Amniotic epithelial cell (primary cell): ENCODE results near the gene TMEM14B.

DNA sequence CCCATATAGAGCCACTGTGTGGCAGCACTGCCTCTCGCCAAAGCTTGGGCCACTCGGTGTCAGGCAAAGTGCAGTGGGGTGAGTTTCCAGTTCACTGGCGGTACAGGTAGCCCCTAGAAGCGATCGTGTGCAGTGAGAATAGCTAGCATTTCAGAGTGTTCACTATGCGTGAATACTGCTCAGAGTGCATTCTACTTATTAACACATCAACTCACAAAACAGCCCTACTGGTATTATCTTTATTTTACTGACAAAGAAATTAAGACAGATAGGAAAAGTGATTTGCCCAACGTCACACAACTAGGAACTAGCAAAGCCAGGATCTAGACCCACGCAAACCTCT is 10.5 kb upstream of the GCNT2 start:
- RRBS, result no CpG with 5 or more reads among the region's 8 CpGs

DNA sequence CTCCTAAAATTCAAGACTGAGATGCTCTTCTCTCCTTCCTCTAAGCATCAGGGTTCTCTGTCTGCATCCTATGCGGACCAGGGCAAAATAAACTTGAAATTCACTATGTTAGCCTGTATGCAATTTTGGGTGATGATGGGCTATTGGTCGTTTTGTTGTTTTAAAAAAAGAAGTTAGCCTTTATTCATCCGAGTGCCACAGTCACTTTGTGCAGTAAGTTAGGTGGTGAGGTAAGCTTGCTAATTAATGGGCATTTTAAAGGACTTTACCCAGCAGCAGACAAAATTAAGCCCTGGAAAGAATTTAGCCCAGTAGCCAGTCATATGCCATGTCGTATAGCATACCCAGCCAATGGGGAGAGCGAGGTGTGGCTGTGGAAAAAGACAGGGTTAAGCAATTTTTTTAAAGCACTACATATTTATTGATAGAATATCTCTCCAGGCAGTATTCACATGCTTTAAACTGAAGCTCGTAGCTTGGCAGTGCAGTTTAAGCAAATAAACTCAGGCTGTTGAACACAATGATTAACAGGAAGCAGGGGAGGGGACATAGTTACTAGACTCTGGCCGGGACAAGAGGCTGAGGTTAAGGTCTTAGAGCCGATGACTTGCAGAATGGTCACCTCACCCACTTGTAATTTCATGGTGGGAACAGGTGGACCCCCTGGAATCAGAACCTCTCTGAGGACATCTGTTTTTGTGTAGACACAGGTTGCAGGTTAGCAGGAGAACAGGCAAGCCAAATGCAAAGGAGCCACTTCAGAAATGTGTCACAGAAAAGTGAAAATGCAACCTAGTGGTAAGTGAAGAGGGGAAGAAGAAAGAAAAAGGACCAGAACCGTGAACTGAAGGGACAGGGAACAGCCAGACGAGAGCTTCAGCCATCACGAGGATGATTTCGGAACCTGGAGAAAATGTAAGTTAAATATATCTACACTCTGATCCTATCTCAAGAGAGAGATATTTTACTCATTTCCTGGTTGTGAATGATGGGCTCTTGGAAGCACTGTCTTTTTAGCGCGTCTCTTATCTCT is 7.1 kb downstream of the GCNT2 start:
- RRBS, result no CpG with 5 or more reads among the region's 14 CpGs

GRCh38 chr6:10555349-10556507 is 34.6 kb downstream of the GCNT2 start:
- RRBS, result no CpG with 5 or more reads among the region's 29 CpGs

DNA sequence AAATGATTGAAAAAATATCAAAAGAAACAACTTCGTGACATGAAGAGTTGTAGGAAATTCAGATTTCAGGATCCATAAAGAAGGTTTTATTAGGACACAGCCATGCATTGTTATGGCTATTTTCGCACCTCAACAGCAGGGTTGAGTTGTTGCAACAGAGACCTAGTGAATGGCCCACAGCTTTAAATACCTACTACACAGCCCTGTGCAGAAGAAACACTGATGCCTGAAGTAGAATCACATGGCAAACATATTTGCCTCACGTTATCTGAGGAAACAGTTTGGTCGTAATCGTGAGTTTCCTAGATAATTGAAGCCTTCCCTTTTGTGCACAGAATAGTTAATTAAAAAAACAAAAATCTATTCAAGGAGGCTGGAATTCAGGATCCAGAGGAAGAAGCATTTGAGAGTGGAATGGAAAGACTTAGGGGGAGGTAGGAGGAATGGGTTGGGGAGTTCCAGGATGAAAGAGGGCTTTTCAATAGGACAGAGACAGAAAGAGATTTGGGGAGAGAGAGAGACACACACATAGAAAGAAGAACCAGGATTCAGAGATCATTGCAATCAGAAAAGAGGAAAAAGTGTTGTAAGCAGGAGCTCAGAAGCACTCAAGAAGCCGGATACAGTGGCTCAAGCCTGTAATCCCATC is 55.2 kb downstream of the GCNT2 start:
- RRBS, result no CpG with 5 or more reads among the region's 6 CpGs

DNA sequence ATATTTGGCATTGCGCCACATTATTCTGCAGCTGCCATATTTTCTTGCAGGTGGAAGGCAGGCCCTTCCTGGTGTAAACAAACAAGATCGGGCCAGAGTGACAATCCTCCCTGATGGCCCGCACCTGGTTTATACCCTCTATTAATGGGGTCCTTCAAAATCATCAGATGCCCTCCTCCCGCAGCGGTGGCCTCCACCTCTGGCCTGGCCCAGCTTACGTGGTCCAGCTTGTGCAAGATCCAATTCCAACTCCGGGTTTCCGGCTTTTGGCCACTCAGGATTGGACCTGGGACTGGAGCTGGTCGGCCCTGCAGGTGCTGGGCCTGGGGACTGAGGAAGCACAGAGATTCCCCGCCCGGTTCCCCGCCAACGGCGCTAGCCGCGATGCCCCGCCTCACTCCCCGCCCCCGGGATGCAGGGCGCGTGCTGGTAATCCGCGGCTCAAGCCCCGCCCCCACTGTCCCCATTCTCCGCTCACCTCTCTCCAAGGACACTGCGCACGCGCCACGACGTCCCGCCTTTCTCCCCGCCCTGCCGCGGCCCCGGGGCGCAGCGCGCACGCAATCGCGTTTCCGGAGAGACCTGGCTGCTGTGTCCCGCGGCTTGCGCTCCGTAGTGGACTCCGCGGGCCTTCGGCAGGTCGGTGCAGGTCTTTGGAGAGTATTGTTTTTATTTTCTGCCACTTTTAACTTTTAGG is at the start of gene TMEM14B:
TMEM14B (plus strand) TSS at position 563 of the 697 bp plus-strand sequence.
- RRBS, result 5% methylated on average over 10 of the region's 50 CpGs

DNA sequence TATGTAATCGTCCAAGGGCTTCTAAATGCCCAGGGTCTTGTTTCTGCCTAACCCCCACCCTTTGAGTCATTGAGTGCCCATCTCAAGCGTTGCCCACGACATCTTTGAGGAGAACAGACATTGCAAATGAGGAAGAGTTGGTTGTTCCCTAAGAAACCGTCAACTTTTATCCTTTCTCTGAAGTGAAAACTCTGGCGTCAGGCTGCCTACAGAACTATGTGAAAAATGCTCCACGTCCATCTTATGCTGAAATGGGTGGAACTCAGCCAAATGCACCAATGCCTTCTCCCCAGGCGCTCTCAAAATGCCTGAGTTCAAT is 37.6 kb downstream of the NEDD9 start:
- RRBS, result no CpG with 5 or more reads among the region's 7 CpGs

- RRBS, result no CpG with 5 or more reads among the region's 7 CpGs
Observed at GRCh38 chr6:11263118-11263843, 30.8 kb upstream of the NEDD9 start.

DNA sequence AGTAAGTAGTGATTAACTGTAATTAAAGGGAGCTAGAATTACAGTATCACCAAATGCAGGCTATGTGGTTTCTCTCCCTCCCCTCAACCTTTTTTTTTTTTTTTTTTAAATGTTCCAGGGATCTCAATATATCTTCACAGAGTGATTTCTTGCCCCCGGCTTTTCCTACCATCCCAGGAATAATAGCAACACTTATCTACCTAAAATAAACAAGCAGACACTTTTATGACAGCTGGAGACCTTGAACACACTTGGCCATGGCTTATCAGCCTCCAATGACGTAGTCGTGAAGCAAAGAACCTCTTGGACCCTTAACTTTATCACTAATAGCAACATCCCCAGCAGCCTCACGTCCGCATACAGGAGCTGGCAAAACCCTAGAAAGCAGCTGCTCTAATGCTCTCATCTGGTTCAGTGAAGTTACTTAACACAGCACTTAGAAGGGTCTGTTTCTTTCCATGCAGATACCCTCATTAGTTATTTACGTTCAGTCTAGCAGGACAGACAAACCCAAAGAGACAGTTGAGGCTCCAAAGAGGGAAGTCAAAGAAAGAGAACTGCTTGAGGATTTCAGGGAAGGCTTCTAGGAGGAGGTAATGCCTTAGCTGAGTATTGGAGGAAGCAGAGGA is 37.9 kb upstream of the NEDD9 start:
- RRBS, result no CpG with 5 or more reads among the region's 6 CpGs

DNA sequence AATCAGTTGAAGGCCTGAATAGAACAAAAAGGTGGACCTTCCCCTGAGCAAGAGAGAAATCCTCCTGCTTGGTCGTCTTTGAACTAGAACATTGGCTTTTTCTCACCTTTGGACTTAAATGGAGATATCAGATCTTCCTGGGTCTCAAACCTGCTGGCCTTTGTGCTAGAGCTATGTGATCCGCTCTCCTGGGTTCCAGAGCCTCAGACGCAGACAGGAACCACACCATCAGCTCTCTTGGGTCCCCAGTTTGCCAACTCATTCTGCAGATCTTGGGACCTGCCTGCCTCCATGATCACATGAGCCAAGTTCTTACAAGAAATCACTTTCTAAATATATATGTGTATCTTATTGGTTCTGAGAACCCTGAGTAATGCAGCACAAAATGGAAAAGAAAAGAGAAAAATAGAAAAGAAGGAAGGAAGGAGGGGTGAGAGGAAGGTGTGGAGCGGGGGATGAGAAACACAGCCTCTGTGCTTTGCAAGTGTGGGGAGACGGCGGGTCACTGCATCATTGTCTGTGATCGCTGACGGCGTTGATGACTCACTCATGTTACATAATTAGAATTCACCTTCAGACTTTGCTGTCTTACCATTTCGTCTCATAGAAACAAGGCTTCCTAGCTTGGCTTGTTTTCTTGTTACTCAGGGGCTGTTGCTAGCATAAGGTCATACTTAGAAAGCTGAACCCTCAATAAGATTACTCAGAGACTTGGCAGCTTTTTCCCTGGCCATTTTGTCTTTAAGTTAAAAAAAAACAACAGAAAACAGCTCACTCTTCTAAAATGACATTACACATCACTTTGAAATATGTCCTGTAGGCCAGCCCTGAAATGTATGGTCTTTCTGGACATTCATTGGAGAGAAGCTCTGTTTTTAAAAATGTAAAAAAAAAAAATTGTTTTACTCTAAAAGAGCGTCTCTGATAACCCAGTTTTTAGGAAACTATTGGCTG is 85.7 kb upstream of the NEDD9 start:
- RRBS, result no CpG with 5 or more reads among the region's 11 CpGs

DNA sequence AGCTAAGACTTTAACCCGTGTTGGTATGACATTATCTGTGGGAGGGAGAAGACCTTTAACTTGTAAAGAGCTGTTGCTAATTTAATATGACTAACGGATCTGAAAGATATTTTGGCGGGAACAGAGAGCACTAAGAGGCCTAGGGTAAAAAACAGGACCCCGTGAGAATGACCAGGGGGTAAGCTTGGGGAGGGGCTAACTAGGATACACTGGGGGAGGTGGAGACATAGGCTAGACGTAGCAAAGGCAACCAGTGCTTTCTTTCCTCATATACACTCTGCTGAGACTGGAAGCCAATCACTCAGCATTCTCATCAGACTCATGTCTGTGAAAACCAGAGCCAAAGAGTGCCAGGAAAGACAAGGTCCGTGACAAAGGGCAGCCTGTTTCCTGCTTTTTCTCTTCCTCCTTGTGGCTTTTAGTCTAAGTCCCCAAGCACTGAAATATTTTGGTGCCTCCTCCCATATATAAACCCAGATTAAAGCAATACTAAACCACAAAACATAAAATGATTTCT is 97.9 kb upstream of the NEDD9 start:
- RRBS, result no CpG with 5 or more reads among the region's 6 CpGs

DNA sequence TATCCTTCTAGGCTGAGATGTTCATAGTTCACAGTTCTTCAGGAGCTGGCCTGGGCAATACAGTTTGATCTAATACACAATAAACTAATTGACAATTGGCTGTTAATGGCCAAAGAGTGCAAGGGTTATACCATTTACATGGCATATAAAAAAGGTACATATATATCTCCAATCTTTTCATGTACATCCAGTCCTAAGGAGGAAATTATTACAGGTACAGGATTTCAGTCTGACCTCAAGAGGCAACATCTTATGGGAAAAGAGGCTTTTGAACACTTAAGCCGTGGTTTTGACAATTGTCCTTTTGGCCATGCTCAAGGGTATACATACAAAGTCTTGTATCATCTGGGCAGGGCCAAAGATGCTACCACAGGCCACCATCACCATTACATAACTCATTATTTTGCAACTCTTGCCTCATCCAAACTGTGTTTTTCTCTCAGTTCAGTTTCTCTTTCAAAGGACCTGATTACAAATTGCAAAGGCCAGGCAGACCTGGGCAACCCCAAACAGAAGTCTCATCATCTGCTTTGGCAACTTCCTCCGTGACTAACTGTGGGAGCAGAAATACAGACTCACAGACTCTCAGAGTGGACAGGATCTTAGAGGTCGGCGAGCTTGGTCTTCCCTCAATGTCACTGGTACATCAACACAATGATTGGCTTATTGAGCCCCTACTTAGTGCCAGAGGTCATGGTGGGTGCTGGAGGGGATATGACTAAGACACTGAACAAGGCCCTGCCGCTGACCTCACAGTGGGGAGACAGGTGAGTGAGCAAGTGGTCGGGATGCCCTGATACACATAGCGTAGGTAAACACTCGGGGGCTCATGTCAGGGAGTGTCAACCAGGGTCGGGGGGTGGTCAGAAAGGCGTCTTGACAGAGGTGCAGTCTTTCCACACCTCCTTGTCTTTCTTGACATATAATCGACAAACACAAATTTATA is 117.8 kb upstream of the NEDD9 start:
- RRBS, result no CpG with 5 or more reads among the region's 11 CpGs

GRCh38 chr6:11398919-11399385 is 138.6 kb upstream of the TMEM170B start:
- RRBS, result no CpG with 5 or more reads among the region's 4 CpGs

DNA sequence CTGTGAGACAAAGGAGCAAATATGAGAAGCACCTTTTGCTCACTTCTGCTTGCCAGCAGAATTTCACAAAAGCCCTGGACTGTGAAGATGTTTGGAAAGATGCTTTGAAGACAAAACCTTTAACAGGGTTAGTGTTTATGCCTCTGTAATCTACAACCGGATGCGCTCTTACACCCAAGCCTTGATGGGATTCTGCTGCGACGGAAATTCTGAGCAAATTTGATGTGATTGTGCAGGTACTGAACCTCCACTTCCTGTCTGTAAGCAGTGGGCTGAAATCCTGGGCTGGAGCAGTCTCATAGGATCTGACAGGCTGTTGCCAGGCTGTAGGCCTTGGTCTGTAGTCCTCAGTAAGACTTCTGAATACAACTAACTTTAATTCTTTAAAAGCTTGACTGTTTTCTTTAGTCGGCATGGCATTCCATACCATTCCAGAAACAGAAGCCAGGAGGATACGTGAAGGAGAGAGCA is 68.4 kb downstream of the ADTRP start:
- RRBS, result no CpG with 5 or more reads among the region's 6 CpGs

- RRBS, result no CpG with 5 or more reads among the region's 2 CpGs
Observed at GRCh38 chr6:11777204-11777632, 1.4 kb downstream of the ADTRP start.

- RRBS, result no CpG with 5 or more reads among the region's 15 CpGs
Observed at GRCh38 chr6:11806529-11807295, 28.1 kb upstream of the ADTRP start.

GRCh38 chr6:11920782-11921081 is 91.4 kb upstream of the HIVEP1 start:
- RRBS, result no CpG with 5 or more reads among the region's 2 CpGs

DNA sequence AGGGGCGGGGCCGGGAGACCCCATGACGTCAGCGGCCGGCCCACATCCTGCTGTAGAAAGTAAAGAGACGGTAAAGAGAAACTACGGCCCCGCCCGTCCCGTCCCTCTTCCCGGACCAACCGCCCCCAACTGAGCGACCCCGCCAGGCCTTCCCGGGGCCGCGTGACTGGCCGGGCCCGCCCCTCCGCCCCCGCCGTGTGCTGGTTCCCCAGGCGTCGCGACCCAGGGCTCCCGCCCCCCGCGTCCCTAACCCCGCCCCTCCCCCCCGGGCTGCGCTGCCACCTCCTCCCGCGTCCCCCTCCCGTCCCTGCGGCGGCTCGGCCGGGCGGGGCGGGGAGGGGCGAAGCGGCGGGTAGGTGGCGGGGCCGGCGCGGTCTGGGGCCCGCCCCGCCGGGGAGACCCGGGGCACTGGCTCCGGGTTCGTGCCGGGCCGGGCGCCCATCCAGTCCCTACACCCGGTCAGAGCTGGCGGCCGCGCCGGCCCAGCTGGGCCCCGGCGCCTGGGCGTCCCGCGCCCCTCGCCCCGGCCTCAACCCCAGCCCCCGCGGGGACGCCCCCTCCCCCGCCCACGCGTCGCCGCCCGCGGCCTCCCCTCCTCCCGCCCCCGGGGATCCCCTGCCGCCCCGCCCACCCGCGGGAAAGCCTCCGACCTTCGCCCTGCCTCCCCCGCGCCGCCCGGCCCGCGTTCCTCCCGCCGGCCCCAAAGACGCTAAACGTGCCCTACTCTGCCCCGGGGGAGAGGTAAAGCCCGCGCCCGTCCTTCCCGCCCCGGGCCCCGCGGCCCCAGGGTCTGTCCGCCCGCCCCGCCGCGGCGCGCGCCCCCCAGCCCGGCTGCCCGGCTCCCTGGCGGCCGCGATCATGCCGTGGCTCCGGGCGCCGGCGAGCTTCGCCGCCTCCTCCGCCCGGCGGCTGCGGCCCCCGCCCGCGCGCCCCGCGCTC is 529 bp upstream of the HIVEP1 start:
- RRBS, result 2% methylated on average over 85 of the region's 134 CpGs

DNA sequence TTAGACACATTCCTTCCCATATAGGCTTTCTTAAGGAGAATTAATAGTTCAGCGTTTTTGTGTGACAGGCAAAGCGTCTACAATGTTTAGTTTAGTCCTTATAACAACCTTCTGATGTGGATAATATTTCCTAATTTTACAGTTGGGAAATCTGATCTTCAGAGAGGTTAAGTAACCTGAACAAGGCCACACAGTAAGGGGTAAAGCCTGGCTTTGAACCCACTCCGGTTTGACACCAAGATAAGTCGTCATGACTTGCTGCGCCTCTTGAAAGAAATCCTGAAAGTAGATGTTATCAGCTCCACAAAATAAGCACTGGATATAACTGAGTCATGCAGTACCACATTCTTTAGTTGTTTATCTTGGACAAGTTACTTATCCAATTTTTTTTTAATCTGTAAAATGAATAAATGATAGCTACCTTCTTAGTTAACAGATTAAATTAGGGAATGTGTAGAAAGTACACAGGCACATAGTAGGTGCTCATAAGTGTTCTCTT is 1.9 kb downstream of the HIVEP1 start:
- RRBS, result no CpG with 5 or more reads among the region's 5 CpGs

DNA sequence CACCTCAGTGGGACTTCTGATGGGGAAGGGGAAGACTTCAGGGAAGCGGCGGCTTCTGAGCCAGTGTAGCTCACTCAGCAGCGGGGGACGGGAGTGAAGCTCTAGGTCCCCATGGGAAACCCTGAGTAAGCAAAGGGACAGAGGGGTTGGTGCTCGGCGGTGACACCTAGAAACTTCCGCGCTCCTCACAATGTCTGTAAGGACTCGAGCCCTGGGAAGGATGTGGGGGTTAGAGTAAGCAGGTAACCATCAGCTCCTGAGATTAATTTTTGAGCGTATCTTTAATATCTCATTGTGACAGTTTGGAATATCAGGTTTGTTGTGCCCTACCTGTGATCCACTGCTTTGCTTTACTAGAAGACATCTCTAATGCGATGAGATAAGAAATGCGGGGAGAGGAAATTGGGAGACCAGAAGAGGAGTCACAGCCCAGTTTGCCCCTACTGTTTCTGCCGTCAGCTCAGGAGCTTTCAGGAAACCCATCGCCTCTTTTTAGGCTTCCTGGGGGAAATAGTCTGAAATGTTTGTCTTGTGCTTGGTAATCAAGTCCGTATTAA is 7.1 kb downstream of the HIVEP1 start:
- RRBS, result no CpG with 5 or more reads among the region's 15 CpGs